Thyroid gland (tissue), 7 donors: ENCODE measurements around a stretch of chr7.

DNA sequence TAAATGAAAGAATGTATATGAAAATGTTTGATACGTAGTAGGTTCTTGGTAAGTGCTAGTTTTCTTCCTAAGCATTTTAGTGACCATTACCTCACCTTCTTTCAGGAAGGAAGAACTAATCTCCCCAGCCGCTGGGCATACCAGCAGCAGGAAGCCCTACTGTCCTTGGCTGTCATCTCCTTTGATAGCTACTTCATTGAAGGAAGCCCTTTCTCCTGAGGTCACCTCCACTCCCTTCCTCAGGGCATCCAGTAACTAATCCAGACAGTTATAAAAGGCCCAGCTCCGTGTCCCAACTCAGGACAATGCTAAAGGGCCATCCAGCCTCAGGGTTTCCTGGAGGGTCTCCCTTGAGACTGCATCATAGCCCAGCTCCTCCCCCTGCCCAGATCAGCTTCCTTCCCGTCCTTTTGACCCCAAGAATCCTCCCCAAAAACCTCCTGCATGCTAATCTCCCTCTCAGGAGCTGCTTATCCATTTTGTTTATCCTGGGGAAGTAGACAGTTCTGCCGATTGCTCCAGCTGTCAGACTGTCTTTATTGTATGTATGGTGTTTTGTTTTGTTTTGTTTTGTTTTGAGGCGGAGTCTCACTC lies 8.3 kb upstream of the ZC3HC1 start:
- PRO-cap, 2 experiments, result peak in 1 of 2 experiments; most common plus-strand start position 300 of the sequence (in 1); most common minus-strand start position 183 of the sequence (in 1)
- RAMPAGE, long total RNA, 5 experiments, result no peak in any of the 5 experiments

DNA sequence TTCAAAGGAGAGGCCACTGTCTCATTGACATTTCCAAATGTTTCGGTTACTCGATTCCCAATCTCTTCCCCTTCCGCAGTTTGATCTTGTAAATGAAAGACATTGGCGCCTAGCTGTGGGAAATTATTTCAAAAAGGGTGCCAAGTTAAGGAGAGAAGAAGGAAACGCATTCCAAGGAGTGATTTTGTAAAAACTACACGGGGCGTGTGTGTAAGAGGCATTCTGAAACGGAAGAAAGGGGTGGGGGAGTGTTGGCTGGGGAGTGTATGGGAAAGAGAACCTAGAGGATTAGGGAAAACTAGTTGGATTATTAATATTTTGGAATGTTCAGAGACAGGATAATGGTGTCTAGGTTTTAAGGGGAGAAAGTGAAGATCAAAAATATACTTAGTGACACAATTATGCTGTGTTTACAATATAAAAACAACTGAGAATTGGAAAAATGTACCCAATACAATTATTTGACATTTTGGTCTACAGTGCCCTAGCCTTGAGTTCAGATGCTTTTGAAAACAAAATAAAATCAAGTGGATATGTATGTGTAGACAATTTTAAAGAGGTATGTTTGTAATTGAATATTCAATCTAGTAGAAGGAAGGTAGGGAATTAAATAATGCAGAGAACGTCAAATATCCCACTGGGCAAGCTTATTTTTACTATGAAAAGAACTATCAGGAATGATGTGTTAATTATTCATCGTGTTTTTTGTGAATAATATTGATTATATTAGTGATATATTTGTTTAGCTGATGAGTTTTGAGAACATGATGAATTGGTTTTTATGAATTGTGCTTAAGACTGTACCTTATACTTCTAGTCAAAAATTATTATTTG lies 930 bp downstream of the KLHDC10 start:
- PRO-cap, 2 experiments, result no peak in any of the 2 experiments
- RAMPAGE, long total RNA, 5 experiments, result no peak in any of the 5 experiments

DNA sequence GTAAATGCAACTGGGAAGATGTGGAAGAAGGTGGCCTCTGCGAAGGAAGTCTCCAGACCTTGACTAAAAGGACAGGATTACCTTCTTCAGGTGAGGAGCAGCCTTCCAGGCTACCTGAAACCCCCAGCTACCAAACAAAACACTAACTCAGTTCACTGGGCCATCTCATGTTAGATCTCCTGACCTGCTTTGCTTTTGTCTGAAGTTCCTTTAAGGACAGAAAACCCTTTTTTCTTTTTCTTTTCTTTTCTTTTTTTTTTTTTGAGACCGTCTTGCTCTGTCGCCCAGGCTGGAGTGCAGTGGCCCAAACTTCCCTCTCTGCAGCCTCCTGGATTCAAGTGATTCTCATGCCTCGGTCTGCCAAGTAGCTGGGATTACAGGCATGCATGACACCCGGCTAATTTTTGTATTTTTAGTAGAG lies 28.6 kb downstream of the SSMEM1 start:
- PRO-cap, 2 experiments, result no peak in any of the 2 experiments
- RAMPAGE, long total RNA, 5 experiments, result no peak in any of the 5 experiments

GRCh38 chr7:130351170-130352231 lies 6.9 kb downstream of the CPA5 start:
- PRO-cap, 2 experiments, result no peak in any of the 2 experiments
- RAMPAGE, long total RNA, 5 experiments, result no peak in any of the 5 experiments

DNA sequence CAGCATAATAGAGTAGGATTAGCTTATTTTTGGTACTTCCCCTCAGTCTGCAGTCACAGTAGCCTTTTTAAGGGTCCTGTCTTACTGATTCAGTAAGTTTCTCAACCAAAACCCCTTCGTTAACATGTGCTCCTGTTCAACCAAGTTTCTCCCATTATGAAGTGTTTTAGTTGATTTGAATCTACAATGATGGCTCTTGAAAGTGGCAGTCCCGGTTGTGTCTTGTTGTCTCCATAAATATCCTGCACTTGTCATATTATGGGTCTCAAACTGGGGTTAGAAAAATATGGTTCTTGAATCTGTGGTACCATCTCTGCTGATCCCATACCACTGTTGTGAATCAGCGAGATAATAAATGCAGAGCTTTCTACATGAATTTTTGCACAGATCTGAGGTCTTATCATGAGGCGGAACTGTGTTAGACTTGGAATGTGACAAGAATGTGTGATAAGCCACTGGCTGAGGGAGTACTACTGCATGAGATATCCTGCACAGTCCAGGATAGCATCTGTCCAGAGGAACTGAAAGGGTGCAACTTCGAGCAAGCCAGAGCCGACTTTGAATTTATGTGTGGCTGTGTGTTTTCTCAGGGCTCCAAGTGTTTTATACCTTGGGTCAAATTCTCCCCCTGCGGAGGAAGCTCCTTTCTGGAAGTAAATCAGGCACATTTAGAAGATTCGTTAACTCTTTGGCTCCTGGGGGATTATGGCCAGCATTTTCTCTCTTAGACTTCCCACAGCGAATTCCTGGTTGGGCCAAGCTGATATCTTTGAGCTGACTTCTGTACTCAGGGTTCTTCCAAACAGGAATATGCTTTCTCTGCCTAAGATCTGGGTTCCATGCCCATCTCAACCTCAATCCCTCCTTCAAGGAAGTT lies 2.8 kb upstream of the MEST start:
- PRO-cap, 2 experiments, result no peak in any of the 2 experiments
- RAMPAGE, long total RNA, 5 experiments, result no peak in any of the 5 experiments

DNA sequence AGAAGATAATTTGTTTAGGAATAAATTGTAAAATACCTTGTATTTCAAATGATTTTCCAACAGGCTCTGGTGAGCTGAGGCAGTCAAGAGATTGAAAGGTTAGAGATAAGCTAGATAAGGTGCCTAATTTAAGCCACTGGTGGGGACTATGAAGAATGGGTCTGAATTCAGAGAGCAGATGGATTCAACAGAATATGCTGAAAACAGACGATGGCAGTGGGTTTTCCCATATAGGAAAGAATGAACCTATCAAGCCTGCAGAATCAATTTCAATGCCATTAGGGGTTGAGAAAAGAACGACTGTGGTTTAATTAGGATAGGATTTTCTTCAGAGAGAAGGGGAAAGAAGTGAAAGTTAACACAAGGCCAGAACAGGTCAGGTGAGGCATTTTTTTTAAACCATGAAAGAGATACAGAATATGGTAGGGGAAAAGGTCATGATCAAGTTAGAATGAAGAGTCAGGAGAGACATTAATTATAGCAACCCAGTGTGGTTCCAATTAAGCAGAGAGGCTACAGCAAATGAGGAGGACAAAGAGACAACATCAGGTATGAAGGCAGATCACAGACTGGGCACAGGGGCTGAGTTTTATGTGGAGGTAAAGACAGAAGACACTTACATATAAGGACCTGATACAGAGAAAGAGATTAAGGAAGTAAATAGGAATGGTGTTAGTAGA lies 18.3 kb downstream of the MEST start:
- PRO-cap, 2 experiments, result no peak in any of the 2 experiments
- RAMPAGE, long total RNA, 5 experiments, result no peak in any of the 5 experiments

DNA sequence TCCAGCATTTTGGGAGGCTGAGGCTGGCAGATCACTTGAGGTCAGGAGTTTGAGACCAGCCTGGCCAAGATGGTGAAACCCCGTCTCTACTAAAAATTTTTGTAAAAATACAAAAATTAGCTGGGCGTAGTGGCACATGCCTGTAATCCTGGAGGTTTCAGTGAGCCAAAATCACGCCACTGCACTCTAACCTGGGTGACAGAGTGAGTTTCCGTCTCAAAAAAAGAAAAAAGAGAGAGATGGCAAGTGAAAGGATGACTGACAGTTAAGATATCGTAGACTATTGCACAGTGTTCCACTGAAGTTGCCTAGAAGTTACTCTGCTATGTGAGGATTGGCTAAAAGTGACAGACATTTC lies 20.6 kb downstream of the MEST start:
- PRO-cap, 2 experiments, result no peak in any of the 2 experiments
- RAMPAGE, long total RNA, 5 experiments, result no peak in any of the 5 experiments

- PRO-cap, 2 experiments, result no peak in any of the 2 experiments
- RAMPAGE, long total RNA, 5 experiments, result no peak in any of the 5 experiments
These were observed 51.5 kb downstream of the MEST start for GRCh38 chr7:130542914-130544297.

DNA sequence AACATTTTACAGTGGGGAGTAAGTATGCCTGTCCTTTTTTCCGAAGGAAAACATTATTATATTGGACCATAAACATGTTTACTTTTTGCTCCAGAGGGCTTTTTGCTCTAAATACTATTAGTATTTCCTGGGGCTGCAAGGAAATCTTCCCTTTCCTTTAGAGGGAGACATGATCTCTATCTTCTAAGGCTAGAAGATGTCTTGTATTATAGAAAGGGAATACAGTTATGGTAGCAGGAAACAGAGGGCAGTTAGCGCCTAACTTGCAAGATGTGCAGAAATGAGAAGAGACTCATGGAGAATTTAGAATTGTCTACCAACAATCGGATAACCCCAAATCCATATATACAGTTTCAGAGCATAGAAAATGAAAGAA lies 64.2 kb downstream of the MEST start:
- PRO-cap, 2 experiments, result peak in 1 of 2 experiments; most common plus-strand start position 130 of the sequence (in 1)
- RAMPAGE, long total RNA, 5 experiments, result no peak in any of the 5 experiments

- PRO-cap, 2 experiments, result no peak in any of the 2 experiments
- RAMPAGE, long total RNA, 5 experiments, result no peak in any of the 5 experiments
These were observed 150.3 kb upstream of the KLF14 start for GRCh38 chr7:130884252-130884816.

- PRO-cap, 2 experiments, result peak in 2 of 2 experiments; most common plus-strand start chr7:130913508 (in 2); most common minus-strand start chr7:130913547 (in 2)
- RAMPAGE, long total RNA, 5 experiments, result no peak in any of the 5 experiments
These were observed 179.1 kb upstream of the KLF14 start for GRCh38 chr7:130912604-130913995.

DNA sequence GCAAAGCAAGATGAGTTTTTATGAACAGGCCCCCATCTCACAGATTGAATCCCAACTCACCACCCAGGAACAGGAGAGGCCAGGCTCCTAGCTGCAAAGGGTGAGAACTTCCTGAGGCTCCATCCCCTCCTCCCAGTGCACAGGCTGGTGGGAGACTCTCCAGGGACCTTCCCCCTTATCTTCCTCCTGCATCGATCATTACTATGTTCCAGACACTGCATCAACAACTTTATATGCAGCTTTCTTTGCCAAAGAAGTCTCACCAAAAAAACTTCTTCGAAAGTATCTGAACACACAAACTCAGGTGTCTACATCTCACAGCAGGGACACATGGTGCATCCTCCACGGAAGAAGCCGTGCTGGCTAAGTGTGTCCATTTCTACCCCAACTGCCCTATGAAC lies 228.4 kb upstream of the KLF14 start:
- PRO-cap, 2 experiments, result no peak in any of the 2 experiments
- RAMPAGE, long total RNA, 5 experiments, result no peak in any of the 5 experiments

GRCh38 chr7:130980440-130981021 lies 246.5 kb upstream of the KLF14 start:
- PRO-cap, 2 experiments, result no peak in any of the 2 experiments
- RAMPAGE, long total RNA, 5 experiments, result no peak in any of the 5 experiments

- PRO-cap, 2 experiments, result no peak in any of the 2 experiments
- RAMPAGE, long total RNA, 5 experiments, result no peak in any of the 5 experiments
These were observed 290.4 kb upstream of the KLF14 start for GRCh38 chr7:131024116-131025002.

DNA sequence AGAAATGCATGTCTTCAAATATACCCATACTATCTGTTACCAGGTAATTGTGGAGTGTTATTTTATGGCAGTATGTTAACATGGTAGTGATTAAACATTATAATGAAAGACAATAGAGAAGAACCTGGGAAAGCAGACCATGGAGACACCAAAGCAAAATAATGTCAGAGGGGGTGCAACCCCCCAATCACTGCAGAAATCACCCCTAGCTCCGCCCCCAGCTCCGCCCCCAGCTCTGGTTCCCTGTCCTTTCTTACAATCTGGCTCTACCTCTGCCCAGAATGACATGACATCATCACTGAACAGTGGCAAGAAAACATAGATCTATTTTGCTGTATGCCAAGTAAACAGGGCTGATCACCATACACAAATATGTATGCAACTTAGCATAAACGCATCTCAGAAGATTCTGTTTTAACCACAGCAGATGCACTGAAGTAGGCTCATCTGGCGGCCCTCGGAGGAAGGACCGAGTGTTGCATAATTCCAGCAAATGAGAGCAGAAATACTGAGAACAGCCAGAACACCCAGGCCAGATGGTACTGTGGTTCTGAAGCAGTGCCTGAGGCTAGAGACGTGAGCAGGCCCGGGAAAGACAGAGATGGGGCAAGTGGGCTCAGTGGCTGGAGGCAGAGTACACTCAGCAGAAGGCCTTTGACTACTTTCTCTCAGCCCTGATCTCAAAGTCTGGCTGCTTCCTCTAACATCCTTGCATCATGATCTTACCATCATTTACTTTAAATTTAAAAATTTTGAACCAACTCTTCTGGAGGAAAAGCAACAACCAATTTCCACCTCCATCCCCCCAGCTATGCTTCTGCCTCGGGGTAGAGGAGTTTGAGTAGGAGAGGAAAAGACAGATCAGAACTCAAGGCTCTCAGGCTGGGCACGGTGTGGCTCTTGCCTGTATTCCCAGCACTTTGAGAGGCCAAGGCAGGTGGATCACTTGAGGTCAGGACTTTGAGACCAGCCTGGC lies 293.4 kb upstream of the KLF14 start:
- PRO-cap, 2 experiments, result no peak in any of the 2 experiments
- RAMPAGE, long total RNA, 5 experiments, result no peak in any of the 5 experiments

DNA sequence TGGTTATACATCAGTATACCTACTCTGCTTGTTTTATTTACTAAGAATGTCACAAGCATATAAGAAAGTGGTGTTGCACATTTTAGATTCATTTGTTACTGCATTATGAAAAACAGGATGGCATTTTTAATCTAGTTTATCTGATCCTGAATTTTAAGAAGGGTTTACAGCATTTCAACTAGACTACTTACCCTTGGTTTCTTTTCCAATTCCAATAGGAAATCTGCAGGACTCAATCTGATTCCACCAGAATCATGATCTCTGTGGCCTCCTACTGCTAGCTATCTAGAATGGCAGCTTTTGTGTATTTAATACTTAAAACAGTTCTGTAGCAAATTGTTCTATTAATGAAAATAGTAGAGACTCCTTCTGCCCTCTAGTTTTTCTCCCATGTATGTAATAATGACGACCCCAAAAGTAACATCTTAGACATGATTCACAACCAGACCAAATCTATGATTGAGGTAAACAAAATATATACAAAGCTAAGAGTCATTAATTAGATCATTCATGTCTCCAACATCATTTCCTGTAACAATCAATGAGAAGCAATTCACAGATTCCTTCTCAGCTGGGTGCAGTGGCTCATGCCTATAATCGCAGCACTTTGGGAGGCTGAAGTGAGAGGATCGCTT lies 259.1 kb upstream of the MKLN1 start:
- PRO-cap, 2 experiments, result no peak in any of the 2 experiments
- RAMPAGE, long total RNA, 5 experiments, result no peak in any of the 5 experiments

DNA sequence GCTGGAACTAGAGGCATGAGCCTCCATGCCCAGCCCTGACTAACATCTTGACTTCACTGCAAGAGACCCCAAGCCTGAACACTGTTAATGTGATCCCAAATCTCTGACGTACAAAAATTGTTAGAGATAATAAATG lies 244.7 kb upstream of the MKLN1 start:
- PRO-cap, 2 experiments, result no peak in any of the 2 experiments
- RAMPAGE, long total RNA, 5 experiments, result no peak in any of the 5 experiments

GRCh38 chr7:131099241-131099499 lies 228.5 kb upstream of the MKLN1 start:
- PRO-cap, 2 experiments, result no peak in any of the 2 experiments
- RAMPAGE, long total RNA, 5 experiments, result no peak in any of the 5 experiments

DNA sequence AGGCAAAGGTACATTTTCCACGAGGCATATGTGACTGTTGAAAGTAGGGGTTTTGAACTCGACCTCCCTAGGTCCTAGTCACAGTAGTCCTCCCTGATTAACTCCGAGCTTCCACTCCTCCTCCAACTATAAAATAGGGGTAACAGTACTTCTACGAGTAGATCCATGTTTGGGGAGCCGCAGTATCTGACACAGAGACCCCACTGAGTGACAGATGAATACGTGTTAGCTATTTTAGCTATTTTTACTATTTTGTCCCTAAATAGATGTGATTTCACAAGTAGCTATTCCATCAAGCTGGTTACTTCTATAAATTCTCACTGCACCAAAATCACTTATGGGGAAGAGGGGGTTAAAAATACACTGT lies 222.6 kb upstream of the MKLN1 start:
- PRO-cap, 2 experiments, result no peak in any of the 2 experiments
- RAMPAGE, long total RNA, 5 experiments, result no peak in any of the 5 experiments

DNA sequence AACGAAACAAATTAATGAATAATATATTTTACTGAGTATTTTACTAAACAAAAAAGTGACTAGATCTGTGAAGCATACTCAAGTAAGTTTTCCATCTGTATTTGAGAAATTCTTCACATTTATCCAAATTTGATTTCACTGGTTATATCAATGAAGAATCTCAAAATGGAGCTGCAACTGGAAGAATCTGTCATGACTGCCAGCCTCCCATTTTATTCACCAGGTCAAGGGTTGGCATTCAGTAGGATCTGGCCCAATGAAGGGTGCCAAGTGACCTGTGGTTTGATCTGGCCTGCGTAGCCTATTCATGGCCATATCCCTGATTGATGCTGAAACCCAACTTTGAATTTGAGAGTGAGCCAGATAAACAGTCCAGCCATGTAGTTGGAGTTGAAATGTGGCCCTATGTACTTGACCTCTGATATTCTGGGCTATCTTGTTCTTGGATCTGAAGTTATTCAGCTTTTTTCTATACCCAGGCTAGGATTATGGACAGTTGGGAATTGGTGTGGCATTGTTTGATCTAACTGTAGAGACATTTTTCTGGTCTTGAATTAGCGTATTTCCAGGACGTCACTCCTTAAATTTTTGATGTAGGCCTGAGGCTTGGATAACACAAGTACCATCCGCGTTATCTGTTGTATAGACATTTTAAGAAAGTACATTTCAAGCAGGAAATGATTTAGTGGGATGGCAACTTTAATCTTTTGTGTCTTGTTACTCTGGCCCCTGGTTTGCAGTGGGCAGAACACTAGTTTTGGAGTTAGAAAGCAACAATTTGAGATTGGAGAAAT lies 1.6 kb downstream of the MKLN1 start:
- PRO-cap, 2 experiments, result no peak in any of the 2 experiments
- RAMPAGE, long total RNA, 5 experiments, result no peak in any of the 5 experiments